SP-49 (cell line): ENCODE results near the gene SELENOF.

GRCh38 chr1:78141404-78142024 lies 95.7 kb downstream of the GIPC2 start:
- PRO-cap, result no peak

DNA sequence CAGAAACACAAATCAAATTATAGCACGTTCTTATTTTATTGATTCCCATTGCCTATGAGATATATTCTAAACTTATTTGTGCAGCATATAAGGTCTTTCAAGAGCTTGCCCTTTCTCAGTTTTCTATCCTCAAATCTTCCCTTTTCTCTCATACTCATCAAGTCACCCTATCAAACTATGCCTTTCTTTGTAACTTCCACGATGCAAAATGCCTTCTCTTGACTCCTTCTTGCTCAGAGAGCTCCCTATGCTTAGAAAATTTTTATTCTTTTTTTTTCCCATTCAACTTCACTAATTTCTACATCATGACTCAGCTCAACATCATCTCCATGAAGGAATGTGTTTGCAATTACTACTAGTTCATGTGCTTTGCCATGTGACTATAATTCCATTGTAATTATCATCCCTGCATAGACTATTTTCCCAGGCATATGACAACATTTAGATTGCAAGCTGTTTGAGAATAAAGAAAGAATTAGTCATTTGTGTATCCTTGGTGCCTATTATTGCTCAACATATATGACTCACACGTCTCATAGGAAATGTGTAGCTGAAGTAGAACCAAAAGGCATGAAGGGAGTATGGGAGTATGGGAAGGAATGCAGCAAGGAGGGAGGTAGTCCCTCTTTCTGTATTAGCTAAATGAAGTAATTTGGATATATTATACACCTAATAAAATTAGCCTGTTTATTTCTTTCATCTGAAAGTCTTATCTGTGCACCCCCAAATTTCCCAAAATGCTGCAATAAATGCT lies 316.6 kb upstream of the ADGRL4 start:
- PRO-cap, result no peak

- PRO-cap, result no peak
Measured at GRCh38 chr1:79493682-79494268, 487.2 kb upstream of the ADGRL4 start.

DNA sequence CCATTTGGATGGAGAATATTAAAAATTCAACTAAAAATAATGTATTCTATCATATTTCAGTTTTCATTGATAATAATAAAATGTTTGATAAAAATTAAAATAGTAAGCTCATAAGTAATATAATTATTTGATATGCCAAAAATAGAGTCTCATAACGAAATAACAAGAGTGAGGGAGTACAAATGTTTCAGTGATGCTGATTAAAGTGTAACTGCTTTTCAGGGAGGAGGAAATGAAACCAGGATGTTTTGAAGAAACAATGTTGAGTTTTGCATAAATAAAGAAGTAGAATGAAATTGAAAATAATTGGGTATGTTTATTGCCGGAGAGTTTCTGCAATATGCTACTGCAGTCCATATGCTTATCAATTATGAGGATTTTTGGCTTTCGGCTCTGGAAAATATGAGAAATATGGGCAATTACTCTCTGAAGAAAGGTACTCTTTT lies 1159.7 kb upstream of the ADGRL2 start:
- PRO-cap, result no peak

DNA sequence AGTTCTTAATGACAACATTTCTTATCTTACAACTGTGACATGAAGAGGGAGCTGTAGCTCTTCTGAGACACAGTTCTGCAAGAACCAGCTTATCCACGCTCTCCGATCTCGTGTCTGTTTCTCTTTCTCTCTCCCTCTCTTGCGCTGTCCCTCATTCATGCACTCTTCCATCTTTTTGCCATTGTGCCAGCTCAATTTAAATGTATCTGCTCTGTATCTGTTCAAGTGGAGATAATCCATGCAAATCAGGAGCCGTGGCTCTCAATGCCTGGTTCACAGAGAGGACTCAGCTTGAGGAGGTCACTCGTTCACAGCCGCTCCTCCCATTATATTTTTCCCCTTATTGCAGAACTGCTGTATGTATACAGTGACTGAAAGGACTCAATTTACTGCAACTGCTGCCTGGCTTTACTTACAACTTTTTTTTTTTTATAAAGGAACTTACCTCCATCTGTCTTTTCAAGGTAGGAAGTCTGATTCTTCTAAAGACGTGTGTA lies 494.6 kb upstream of the ADGRL2 start:
- PRO-cap, result no peak

DNA sequence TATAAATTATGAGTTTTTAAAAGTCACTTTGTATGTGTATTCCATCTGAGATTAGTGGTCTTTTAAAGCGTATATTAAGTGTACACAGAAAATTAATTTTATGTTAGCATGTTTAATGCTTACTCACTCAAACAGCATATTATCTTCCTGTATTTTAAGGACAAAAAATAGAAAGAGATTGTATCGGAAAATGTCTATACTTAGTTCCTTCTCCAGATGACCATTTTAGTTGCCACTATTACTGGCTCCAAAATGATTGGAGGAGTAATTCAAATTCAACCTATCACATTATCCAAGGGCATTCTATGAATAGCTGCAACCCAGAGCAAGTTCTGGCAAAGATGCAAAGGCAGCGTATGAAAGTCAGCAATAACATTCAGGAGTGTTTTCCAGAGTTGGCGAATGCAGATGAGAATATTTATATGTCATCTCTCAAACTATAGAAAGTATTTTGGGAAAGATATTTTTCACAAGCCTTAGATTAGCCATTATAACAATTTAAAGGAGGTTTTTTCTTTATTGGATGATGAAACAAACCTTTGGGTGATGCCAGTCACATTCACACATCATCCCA lies 389.8 kb upstream of the ADGRL2 start:
- PRO-cap, result no peak

DNA sequence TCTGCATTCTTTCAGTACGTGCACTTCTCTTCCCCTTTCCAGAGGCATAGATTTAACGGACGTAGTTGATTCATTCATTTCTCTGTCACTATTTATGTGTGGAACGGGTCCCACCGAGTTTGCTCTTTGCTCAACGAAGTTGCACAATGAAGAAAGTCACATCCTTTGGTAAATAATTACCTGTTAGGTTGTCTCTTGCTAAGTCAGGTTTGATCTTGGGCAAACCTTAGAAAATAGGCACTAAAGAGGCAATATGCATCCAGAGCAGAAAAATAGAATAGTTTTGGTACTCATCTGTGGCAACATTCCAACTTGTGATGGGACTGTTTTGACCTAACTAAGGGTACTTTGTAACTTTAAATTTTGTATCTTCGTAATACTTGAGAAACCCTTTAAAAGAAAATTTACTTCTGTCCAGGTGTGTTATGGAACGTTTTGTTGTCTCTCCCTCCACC lies 3.1 kb downstream of the ADGRL2 start:
- PRO-cap, result no peak

DNA sequence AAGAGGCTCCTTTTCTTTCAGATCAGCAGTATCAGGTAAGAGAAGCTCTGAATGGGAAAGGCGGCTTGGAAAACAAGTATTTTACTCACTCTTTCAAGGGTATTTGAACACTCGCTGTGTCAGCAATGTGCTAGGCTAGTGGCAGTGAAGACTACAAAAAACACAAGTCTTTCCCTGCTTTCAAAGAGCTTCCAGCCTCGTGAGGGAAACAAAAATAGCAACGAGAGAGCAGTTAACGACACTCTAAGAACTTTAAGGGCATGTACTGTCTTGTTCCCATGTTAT lies 267 bp downstream of the DNAI3 start:
- PRO-cap, result no peak

DNA sequence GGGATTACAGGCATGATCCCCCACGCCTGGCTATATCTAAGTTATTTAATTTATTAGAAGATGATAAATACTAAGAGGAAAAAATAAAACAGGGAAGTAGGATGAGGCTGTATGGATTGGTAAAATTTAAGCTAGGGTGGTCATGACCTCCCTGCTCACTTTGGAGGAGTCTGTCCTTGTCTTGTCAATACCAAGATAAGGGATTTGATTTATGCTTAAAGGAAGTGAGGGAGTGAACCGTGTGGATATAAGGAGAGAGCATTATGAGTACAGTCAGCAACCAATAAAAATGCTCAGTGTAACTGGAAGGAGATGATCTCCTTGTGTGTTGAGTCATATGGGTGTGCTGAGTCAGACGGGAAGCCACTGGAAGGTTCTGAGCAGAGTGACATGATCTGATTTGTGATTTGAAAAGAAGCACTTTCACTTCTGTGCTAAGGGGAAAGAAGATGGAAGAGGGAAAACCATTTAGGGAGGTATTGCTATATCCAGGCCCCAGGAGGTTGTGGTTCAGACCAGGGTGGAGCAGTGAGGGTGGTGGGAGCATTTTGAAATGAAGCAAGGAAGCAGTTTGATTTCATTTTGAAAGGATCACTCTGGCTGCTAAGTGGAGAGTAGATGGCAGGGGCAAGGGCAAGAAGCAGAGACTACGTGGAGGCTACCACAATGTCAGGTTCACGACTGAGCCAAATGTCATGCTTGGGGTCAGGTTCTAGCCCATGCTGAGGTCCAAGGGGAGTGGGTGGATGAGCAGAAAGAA lies 2.5 kb upstream of the BCL10 start:
- PRO-cap, result no peak

GRCh38 chr1:85279480-85280053 lies 3.1 kb upstream of the BCL10 start:
- PRO-cap, result no peak

GRCh38 chr1:85297491-85298090 lies 21.2 kb upstream of the BCL10 start:
- PRO-cap, result no peak

- PRO-cap, result no peak
Measured at GRCh38 chr1:85550674-85551695, 29.6 kb upstream of the CCN1 start.

GRCh38 chr1:85974992-85975288 lies 181.6 kb downstream of the COL24A1 start:
- PRO-cap, result no peak

DNA sequence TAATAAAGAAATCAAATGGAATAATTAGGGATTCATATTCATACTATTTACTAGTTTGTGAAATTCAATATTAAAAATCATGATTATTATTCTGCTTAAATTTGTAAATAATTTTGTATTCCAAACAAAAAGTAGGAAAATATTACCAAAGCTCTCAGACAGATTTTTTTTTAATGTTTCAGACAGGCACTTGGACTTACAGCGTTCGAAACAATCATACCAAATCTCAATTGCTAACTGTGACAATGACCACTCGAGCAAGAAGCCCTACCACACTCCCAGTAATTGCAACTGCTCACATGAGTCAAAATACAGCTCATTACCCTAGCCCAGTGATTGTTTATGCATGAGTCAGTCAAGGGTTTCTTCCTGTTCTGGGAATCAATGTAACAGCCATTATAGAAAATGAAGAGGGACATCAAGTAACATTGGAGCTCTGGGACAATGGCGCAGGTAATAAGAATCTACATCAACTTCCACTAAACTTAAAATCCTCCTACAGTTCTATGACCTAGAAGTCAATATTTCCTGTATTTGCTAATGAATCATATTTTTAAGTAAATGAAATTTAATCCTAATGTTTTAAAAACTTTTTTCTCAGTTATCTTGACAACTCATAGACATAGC lies 56.1 kb upstream of the SH3GLB1 start:
- PRO-cap, result no peak

- PRO-cap, result unidirectional peak, minus-strand start at chr1:86914126
Measured at GRCh38 chr1:86913326-86914543, at the start of gene SELENOF. Gene SELENOF, minus strand, starts transcription at chr1:86914126.

- PRO-cap, result no peak
Measured at GRCh38 chr1:87104847-87106091, 190.8 kb downstream of the HS2ST1 start.

GRCh38 chr1:87132668-87133069 lies 196.0 kb upstream of the LMO4 start:
- PRO-cap, result no peak

DNA sequence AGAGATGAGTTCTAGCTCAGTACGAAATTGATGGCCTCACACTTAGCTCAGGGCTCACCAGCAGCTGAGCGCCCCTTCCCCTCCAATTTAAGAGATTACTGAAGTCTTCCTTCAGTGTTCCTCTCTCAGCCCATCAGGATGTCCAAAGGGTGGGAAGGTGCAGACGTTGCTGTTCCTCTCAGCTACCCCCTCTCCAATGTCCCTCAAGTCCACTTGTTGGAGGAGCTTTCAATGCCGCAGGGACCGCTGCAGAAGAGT lies 5.5 kb downstream of the LMO4 start:
- PRO-cap, result no peak

DNA sequence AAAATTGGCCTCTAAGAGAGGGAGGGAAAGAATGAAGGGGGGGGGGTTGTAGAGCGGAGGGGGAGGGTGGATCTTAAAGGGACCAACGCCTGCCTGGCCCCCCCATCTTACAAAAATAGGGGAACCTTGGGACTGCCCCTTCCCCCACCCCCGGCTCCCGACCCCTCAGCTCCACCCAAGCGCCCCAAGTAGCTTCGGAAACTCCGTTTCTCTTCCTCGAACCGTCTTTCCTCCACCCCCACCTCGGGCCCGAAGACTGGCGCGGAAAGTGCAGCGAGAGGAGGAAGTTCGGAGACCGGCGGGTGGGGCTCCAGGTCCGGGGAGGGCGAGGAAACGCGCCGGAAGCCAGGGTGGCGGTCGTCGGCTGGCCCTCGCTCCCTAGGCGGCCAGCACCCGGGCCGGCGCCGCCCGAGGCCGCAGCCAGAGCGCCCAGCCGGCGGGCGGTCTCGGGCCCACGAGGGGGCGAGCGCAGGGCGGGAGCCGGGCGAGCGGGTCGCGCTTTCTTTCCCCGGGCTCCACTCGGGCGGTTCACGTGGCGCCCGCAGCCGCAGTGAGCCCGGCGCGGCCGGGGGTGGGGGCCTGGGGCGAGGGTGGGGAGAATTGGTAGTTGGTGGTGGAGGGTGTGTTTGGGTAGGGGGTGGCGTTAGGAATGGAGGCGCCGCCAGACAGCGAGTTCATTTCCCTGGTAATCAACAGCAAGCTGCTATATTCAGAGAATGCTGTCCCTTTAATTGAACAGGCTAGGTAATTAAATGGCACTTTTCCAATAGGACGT lies 6.5 kb downstream of the LMO4 start:
- PRO-cap, result bidirectional peak, plus-strand start at position 328 of the sequence, minus-strand start at position 251 of the sequence

GRCh38 chr1:87335777-87336172 lies 7.1 kb downstream of the LMO4 start:
- PRO-cap, result no peak